Endodermal cell (in vitro differentiated cells): ENCODE measurements around the genes CNOT6 and MGAT1.

- PRO-cap = no peak
These were observed 4.3 kb downstream of the SQSTM1 start for GRCh38 chr5:179824756-179825556.

DNA sequence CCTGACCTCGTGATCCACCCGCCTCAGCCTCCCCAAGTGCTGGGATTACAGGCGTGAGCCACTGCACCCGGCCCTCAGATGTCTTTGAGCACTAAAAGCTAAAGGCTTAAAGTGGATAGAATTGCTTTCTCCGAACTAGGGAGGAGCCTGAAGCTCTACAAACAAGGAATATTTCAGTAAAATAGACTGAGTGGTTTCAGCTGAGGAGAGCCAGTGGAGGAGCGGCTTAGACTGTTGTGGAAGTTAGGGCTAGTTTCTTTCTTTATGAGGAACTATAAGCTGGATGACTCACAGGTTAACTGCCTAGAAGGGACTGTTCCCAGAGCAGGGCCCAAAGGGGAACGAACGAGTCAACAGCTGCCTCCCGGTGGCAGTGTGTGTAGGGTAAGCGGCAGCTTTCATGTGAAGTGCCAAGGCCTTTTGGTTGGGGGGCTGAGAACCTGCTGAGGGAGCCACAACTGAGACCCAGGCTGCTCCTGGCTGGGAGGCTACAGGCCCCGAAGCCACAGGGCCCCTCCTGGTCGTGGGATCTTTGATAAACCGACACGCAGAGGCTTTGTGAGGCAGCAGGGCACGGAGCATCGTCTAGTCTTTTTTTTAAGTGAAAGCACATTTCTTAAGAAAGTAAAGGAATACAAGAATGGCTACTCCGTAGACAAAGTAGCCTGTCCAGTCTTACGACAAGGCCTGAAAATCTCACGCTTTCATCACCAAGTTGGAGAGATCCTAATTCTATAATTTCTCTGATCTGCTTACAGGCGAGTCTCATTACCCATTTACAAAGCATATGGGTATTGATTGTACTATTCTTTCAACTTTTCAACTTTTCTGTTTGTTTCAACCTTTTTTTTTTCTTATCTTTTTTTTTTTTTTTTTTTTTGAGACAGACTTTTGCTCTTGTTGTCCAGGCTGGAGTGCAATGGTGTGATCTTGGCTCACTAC is 7.1 kb downstream of the SQSTM1 start:
- PRO-cap = no peak

DNA sequence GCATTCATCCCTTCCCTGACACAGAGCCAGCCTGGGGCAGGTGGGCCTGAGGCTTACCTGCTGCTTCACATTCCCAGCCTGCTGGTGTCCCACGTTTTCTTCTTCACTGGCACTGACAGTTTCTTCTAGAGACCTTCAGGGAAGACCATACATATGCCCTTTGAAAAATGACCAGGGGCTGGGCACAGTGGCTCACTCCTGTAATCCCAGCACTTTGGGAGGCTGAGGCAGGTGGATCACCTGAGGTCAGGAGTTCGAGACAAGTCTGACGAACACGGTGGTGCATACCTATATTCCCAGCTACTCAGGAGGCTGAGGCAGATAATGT is 14.6 kb downstream of the MRNIP start:
- PRO-cap = no peak

- PRO-cap = no peak
These were observed 55.3 kb upstream of the TBC1D9B start for GRCh38 chr5:179962873-179963548.

DNA sequence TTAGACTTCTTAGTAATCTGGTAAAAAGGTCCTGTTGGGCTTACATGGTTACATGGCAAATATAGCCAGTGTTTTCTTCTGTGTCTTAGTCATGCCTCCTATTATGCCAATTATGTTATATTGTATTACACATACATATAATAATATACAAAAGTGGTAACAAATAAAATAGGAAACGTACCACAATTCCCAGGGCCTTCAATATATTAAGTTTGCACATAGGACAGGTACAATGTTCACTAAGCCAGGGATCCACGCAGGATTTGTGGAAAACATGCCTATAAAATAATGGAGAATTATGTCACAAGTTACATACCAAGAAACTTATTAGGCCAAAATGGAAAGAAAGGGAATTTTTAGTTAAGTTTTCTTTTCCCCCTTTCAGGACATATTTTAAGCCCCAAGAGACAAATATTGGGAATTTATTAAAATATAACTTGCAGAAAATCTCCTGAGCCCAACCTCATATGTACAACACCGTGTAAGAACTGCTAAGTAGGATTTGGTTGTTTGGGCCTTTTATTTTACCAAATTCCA is 62.6 kb upstream of the TBC1D9B start:
- PRO-cap = no peak

- PRO-cap = no peak
These were observed 51.4 kb downstream of the RNF130 start for GRCh38 chr5:180020119-180020577.

GRCh38 chr5:180030072-180030271 is 41.6 kb downstream of the RNF130 start:
- PRO-cap = no peak

DNA sequence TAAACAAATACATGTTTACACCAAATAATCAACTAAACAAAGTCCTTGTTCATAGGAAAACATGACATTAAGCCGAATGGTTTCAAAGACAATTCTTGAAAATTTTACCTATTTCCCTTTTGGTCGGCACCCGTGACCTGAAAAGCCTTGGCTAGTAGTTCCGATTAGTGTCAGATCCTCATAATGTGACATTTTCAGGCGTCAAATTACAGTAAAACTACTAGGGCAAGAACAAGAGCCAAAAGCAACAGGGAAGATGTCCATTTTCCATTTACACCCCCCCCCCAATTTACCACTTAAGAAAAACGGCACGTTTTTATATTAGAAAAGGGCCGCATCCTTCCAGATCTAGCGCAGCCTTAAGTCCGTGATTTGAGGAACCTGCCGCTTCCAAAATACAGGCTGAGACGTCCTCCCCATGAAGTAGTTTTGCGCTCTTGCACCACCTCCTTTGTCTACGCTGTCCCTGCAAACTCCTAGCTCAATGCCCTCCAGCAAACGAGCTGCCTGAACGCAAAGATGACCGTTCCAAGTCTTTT is 784 bp downstream of the RNF130 start:
- PRO-cap = bidirectional peak, plus-strand start at position 484 of the sequence, minus-strand start at position 478 of the sequence

GRCh38 chr5:180081480-180081933 is 9.9 kb upstream of the RNF130 start:
- PRO-cap = no peak

GRCh38 chr5:180208633-180208981 is 404 bp downstream of the RASGEF1C start:
- PRO-cap = unidirectional peak, plus-strand start at chr5:180208915

GRCh38 chr5:180466940-180467795 is 27.0 kb upstream of the CNOT6 start:
- PRO-cap = no peak

DNA sequence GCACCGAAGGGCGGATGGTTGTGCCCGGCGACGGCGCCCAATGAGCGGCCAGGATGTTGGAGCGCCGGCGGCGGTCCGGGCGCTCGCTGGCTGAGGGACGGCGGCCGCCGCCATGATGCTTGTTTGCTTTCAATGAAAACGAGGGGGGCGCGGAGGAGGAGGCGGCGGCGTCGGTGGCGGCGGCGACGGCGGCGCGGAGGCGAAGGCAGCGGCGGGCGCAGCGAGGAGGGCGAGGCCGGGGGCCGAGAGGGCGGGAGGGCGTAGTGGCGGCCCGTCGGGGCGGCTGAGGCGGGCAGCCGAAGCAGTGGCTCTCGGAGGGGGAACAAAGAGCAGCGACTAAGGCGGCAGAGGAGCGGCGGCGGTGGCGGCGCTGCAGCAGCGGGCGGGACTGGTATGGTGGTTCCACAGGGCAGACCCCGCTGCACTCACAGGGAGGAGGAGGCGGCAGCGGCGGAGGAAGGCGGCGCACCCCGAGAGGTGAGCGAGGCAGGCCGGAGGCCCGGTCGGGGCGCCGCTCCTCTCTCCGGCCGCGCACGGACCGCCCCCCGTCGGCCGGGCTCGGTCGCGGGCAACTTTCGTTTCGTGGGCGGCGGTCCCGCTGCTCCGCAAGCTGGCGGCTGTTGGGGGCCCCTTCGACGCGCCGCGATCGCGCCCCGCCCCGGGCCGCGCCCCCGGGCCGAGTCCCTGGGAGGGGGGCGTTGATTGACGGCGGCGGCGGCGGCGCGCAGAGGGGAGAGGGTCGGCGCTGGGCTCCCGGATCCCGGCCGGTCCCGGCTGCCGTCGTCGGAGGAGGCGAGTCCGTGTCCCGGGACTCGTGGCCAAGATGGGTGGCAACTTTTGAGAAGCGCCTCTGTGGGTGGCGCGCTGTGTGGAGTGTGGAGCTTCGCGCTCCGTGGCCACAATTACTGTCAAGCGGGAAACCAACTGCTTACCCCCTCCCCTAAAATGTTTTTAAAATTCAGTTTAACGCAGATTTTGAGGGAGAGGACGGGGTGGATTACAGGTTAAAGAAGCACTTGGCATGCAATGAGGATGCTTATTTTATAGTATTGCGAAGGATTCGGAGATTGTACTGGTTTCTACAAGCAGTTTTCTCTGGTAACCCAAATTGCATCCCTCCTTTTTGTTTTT is at the start of gene CNOT6:
TSS of gene CNOT6 (plus strand) at position 93 of the 1,131 bp plus-strand sequence.
- PRO-cap = bidirectional peak, plus-strand start at position 93 of the sequence, minus-strand start outside the sequence; bidirectional peak, plus-strand start at position 347 of the sequence, minus-strand start at position 648 of the sequence

GRCh38 chr5:180616862-180617115 is 25.5 kb upstream of the SCGB3A1 start:
- PRO-cap = no peak

- PRO-cap = bidirectional peak, plus-strand start at chr5:180802967, minus-strand start at chr5:180802804; bidirectional peak, plus-strand start at chr5:180803424, minus-strand start at chr5:180803295
These were observed at the start of gene MGAT1 for GRCh38 chr5:180802650-180803545. Gene MGAT1 (minus strand): TSS chr5:180802806.

- PRO-cap = no peak
These were observed 12.8 kb upstream of the MGAT1 start for GRCh38 chr5:180815045-180816117.

DNA sequence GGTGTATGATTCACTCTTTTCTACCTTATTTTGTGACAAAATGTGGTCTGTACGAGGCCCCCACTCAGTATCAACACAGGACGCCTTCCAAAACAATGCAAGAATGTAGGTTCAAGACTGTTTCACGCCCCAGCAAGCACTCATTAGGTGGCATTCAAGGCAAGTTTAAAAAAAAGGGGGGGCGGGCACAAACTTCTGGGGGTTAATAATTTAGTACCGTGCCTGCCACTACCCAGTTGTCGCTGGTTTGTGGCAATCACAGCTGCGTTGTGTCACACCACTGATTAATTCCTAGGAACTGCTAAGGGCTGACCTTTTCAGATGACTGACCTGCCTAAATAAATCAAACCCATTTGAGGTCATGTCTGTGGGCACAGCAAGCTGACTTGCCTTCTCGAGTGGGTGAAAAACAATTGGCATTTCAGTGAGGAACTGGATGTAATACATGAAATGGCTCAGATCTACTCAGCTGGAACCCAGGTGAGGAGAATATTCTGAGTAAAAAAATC is 15.2 kb upstream of the MGAT1 start:
- PRO-cap = no peak

- PRO-cap = no peak
These were observed 17.7 kb upstream of the MGAT1 start for GRCh38 chr5:180820317-180820682.

GRCh38 chr5:181046179-181047214 is 6.4 kb downstream of the BTNL9 start:
- PRO-cap = no peak

- PRO-cap = bidirectional peak, plus-strand start at chr5:181187696, minus-strand start at chr5:181187633
These were observed 17.8 kb downstream of the TRIM7 start for GRCh38 chr5:181186970-181187870.

DNA sequence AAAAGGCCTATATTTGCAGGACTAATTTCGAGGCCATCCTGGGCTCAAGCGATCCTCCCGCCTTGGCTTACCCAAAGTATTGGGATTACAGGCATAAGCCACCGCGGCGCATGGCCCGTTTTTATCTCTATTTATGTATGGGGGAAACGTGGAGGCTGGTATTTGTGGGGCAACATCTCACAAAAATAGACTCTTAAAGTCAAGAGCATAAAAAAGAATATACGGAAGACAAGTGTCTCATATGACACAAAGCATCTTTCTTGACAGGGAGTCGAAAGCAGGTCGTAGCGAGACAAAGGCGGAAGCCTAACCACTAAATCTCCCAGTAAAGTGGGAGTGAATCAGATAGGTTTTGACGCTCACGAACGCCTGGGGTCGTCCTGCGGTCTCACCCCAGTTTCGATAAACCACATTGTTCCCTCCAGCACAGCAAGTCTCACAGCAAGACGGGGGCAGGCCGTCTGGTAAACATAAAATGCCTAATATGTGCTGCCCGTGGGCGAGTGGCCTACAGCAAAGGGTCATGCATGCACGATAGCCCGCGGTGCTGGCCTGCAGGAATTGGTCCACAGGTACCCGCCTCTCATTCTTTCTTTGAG is 1.8 kb upstream of the TRIM41 start:
- PRO-cap = no peak